Thoracic aorta (tissue), 1 donor: ENCODE results near the gene SH3BGR.

DNA sequence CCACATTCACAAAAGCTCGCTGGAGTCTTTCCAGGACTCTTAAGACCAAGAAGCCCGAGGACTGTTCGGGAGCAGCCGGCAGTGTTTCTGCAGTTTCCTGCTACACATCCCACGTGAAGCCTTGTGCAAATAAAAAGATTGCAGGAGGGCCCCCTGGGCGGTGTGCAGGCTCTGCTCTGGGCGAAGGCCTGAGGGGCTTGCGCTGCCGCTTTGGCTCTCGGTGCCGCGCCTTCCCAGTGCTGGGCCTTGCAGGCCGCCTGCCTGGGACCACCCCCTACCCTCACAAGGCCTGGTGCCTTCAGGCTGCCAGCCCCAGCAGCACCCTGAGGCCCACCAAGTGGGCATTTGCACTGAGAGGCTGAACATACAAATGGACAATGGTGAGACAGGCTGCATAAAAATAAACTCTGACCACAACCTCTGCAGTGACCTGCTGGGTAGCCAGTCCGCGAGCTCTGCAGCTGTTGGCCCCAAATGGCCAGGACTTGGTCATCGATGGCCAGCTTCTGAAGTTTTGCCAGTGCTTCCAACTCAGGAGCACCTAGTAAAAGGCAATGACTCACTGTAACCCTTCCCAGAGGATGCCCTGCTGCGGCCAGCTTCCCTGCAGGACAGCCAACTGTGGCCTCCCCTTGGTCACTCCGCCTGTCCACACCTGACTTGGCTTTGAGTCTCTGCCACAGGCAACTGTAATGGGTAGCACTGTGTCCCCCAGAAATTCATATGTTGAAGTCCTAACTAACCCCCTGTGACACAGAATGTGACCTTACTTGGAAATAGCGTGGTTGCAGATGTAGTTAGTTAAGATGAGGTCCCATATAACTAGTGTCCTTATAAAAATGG is 185.3 kb downstream of the DYRK1A start:
- RAMPAGE, long total RNA = no peak

GRCh38 chr21:37644657-37645032 is 271.6 kb downstream of the KCNJ6 start:
- RAMPAGE, long total RNA = no peak

- RAMPAGE, long total RNA = no peak
Measured at GRCh38 chr21:38227963-38228437, 28.8 kb upstream of the KCNJ15 start.

GRCh38 chr21:38323598-38324140 is 66.9 kb downstream of the KCNJ15 start:
- RAMPAGE, long total RNA = no peak

DNA sequence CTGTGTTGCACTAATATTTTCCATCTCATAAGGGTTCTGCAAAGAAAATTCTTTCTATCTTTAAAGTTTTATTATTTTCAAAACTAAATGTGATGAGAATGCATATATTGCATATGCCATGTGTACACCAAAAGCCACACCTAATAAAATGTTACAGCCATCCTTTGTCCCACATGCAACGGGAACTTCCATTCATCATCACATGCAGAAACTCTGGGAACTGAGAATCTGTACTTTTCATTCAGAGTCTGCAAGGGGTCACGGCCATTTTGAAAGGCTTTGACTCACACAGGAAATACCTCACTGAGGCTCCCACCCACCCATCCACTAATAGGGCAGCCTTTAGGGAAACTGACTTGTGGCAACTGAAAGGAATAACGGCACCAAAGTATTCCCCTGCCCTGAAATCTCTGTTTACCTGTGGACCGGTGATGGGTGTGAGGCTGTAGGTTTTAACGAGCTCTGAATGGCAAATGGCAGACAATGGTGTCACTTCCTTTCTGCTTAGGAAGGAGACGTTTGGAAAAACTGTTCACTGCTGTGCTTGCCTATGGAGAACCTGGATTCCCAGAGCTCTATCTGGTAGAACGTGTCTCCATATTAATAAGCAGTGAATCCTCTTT is 37.8 kb downstream of the ERG start:
- RAMPAGE, long total RNA = no peak

- RAMPAGE, long total RNA = no peak
Measured at GRCh38 chr21:38489151-38489529, 9.1 kb downstream of the ERG start.

DNA sequence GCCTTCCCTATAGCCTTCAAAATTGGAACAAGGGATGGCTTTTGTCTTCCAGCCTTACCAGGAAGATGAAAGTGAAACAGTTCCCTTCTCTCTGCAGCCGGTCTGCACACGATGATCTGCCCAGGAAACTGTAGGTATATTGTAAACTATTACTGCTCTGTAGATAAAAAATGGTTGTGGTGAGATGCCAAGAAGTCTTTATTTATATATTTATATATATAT is 65.6 kb upstream of the ETS2 start:
- RAMPAGE, long total RNA = no peak

- RAMPAGE, long total RNA = no peak
Measured at GRCh38 chr21:38786199-38786777, 19.4 kb upstream of the ETS2 start.

DNA sequence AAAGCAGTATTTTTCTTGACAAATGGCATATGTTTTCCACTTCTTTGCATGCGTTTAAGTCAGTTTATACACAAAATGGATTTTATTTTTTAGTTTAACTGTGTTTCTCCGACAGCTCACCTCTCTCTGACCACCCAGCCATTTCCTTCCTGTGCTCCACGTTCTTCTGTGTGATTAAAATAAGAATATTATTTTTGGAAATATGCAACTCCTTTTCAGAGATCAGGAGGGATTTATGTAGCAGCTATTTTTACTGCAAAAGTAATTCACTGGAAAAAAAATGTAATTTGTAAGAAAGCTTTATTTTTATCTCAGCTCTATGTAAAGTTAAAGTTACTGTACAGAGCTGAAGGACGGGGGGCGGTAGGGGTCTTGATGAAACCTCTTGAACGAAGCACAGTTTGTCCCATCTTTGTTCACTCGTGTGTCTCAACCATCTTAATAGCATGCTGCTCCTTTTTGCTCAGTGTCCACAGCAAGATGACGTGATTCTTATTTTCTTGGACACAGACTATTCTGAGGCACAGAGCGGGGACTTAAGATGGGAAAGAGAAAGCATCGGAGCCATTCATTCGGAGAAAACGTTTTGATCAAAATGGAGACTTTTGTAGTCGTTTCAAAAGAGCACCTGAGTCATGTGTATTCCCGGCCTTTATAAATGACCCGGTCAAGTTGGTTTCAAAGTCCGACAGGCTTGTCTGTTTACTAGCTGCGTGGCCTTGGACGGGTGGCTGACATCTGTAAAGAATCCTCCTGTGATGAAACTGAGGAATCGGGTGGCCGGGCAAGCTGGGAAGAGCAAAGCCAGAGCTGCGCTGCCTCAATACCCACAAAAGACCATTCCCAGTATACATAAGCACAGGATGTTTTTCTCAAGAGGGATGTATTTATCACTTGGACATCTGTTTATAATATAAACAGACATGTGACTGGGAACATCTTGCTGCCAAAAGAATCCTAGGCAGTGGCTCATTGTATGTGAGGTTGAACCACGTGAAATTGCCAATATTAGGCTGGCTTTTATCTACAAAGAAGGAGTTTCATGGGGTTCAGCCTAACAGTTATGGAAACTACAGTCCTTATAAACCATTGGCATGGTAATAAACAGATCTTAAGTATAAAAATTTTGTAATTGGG is 18.4 kb downstream of the ETS2 start:
- RAMPAGE, long total RNA = no peak

- RAMPAGE, long total RNA = no peak
Measured at GRCh38 chr21:38857020-38857692, 51.4 kb downstream of the ETS2 start.

DNA sequence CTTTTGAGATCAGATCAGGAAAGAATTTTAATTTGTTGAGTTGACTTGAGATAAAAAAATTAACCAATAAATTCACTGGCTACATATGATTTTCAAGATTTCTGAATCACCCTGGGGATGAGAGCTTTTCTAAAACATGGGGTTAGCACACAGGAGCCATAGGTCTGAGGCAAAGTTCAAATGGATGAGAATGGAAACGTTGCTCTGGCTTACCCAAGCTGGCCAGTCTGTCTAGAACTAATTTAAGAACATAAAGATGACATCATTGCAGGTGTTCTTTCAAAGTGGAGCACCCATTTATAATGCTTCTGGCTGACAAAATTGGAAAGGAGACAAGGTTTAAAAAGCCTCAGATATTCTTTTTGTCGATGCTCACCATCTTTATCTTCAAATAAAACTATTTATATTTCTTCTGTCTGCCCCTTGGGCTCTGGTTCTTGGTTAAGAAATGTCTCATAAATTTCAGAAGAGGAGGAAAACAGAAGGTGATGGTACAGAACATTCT is 91.7 kb downstream of the ETS2 start:
- RAMPAGE, long total RNA = no peak

- RAMPAGE, long total RNA = no peak
Measured at GRCh38 chr21:39020976-39021759, 162.1 kb downstream of the PSMG1 start.

DNA sequence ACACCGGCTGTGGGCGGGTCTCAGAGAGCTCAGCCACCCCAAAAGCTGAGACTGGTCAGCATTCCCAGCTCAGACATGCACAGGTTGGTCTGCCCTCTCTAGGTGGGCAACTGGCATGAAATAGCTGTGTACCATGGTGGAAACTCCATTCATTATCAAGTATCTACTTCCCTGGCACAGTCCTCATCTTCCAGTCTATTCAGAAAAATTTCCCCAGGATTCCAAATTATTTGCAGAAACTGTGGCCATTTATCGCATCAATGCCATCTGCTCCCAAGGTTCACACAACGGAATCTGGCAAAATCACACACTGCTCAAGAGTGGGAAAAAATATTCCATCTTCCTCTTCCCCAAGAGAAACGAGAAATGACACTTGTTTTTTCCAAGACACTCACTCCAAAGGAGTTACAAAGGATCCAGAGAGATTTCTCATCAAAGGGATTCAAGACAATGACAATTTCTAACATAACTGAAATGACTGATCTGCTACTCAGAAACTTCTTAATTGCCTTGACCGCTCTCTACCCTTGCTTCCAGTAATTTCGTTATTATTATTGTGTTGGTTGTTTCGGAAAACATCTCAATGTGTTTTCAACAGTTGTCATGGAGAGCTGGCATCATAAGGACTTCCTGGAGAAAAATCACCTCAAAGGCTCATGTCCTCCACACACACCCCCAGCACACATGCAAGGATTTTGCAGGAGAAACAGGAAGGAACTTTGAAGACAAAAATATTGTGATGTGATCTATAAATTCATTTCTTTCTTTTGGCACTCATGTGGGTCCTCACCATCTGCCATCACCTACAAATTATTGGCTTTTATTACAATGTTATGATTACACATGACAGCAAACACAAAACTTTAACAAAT is 128.0 kb downstream of the PSMG1 start:
- RAMPAGE, long total RNA = no peak

- RAMPAGE, long total RNA = no peak
Measured at GRCh38 chr21:39124821-39125371, 58.4 kb downstream of the PSMG1 start.

- RAMPAGE, long total RNA = start-site peak on the plus strand at chr21:39183924-39183945, 5 reads
Measured at GRCh38 chr21:39183689-39184534, 661 bp upstream of the PSMG1 start.

GRCh38 chr21:39187010-39187699 is 3.9 kb upstream of the PSMG1 start:
- RAMPAGE, long total RNA = no peak

DNA sequence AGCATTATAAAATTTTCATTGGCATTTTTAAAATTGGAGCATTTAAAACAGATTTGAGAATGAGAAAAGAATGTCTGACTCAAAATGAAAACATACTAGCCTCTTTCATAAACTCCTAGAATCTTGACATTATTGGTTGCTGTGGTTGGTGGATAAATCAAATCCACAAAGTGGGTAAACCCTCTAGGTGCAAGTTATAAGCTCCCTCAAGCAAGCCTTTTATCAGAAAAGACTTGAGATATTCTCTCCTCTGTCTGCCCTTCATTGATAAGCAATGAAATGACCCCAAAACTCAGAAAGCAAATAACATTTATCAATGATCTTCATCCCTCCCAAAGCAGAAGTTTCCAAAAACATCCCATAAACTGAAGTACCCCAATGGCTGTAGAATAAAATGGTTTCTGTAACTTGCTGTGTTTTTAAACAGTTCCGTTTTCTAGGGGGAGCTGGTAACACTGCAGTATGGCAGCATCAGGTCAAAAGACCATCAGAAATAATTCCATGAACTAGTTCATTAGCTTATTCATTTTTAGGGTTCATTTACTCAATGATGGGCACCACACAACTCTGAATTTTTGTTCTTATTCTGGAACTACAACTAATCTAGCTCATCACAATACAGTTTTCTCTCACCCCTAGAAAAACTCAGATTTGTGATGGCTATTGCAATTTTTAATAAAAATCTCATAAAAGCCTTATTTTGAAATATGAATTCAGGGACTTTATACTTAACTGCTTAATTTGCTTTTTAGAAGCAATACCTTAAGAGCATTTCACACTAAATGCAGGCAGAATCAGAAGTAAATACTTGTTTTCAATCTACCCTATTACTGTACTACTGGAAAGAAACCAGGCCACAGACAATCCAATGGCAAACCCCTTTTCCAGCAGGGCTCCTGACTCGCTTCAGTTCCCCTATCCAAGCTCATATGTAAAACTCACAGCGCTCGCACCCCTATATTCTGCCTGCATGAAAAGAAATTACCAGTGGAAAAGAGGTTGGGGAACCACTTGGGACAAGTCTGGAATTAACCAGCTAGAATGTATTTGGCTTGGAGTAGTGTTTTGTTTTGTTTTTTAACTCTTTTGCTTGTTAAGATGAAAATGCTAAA is 7.4 kb upstream of the PSMG1 start:
- RAMPAGE, long total RNA = no peak

DNA sequence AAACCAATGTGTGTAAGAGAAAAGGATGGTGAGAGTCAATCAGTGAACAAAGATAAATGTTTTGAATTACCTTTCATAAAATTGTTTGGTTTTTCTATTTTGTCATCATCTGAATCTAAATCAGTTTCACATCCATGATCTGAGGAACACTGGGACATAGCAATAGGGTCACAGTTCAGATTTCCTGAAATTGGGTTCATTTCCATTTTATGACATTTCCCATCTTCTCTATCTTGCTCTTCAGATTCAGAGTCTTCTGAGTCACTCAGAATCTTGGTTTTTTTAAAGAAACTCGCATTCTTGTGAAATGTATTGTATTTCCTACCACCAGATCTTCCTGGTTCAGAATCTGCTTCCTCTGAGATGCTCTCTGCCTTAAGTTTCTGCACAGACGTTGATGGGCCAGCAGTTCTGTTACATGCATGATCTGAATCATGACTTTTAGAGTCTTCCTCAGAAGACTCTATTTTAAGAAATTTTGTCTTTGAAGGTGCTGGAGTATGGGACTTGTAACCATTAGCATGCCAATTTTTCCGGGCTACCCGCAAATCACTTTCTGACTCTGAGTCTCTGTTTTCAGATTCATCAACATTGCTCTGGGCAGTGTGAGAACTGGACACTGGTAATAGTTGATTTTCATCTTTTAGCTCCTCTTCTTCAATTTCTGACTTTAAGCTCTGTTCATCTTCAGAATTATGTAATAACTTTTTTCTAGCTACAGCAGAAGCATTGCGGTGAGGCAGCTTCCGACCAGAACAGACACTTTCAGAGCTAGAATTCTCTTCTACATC is 15.6 kb upstream of the PSMG1 start:
- RAMPAGE, long total RNA = no peak

DNA sequence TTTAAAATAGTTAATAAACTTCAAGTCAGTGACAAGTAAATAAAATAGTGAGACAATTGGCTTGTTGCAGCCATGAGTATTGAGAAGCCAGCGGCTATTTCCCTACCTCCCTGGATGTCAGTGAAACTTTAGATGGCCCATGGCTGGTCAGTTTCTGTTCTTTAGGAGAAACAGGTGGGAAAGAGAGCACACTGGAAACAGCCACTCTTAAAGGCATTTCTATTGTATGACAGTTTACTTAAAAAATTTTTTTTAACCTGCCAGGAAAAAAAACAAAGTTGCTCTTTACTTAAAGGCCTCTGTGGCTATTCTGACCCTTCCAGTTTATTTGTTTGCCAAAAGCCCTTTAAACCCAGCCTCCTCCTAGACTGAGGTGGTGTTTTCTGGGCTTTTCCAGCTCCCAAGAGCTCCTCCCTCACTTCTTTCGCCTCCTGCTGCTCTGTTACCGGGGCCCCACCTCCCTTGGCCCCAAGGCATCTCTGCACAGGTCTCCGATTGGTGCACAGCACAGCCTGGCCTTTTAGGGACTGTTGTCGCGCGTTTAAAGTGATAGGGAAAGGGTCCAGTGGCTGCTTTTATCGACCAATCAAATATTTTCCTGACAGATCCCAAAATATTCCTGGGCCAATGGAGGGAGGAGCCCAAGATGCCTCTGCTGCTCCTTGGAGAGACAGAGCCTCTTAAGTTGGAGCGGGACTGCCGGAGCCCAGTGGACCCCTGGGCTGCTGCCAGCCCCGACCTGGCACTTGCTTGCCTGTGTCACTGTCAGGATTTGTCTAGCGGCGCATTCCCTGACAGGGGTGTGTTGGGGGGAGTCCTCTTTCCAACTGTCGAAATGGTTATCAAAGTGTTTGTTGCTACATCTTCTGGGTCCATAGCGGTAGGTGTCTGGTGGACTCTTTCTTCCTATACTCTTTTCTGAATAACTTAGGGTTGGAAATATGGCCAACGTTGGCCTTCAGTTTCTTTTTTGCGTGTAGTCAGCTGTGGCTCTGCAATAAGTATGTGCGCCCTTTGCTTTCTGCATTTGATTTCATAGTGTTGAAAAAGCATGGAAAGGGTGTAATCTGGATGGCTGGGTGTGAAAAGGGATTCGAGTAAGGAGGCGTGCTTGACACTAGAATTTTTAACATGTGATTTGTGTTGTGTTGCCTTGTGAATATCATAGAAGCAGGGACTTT is at the start of gene SH3BGR:
TSS of gene SH3BGR (plus strand) at position 709 of the 1,181 bp plus-strand sequence.
- RAMPAGE, long total RNA = start-site peak on the plus strand centred at position 761 of the sequence, 233 bp wide, 496 reads

- RAMPAGE, long total RNA = no peak
Measured at GRCh38 chr21:39625120-39625784, 12.5 kb downstream of the B3GALT5 start.